A375 (cell line): ENCODE measurements around the gene ATP1A1.

GRCh38 chr1:115134870-115135527, 45.7 kb upstream of the TSPAN2 start:
- RAMPAGE, long total RNA = no peak

- RAMPAGE, long total RNA = no peak
Measured at GRCh38 chr1:115184352-115185330, 95.3 kb upstream of the TSPAN2 start.

DNA sequence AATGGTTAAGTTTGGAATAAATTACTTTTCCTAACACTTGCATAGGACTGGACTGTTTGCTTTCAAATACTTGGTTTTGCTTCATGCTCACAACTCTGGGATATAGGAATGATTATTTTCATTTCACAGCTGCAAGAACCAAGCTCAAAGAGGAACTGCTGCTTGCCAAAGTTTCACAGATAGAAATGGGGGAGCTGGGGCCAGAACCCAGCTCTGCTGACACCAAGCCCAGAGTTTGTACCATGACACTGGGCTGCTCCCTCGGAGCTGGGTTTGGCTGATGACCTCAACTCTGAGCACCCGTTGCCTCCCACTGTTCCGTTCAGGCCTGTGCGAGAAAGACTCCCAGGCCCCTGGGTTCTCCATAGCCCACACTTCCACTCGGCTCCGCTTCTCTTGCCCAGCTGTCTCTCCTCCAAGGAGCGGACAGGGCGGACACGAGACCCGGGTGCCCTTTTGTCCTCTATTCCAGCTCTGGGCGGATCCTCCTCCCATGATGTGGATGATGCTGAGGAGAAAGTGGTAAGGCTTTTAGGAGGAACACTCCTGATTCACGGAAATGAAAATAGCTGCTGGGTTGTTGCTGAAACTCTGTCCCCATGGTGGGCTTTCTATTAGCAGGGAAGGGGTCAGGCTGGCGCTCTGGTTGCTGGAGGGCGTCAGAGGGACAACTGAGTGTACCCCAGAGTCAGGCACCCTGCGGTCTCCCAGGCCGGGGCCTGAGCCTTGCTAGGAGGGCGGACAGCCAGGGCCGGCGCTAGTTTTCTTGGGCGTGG, 55.1 kb downstream of the NGF start:
- RAMPAGE, long total RNA = no peak

- RAMPAGE, long total RNA = no peak
Measured at GRCh38 chr1:115331846-115332522, 6.1 kb downstream of the NGF start.

GRCh38 chr1:115564132-115564645, 77.6 kb upstream of the VANGL1 start:
- RAMPAGE, long total RNA = no peak

DNA sequence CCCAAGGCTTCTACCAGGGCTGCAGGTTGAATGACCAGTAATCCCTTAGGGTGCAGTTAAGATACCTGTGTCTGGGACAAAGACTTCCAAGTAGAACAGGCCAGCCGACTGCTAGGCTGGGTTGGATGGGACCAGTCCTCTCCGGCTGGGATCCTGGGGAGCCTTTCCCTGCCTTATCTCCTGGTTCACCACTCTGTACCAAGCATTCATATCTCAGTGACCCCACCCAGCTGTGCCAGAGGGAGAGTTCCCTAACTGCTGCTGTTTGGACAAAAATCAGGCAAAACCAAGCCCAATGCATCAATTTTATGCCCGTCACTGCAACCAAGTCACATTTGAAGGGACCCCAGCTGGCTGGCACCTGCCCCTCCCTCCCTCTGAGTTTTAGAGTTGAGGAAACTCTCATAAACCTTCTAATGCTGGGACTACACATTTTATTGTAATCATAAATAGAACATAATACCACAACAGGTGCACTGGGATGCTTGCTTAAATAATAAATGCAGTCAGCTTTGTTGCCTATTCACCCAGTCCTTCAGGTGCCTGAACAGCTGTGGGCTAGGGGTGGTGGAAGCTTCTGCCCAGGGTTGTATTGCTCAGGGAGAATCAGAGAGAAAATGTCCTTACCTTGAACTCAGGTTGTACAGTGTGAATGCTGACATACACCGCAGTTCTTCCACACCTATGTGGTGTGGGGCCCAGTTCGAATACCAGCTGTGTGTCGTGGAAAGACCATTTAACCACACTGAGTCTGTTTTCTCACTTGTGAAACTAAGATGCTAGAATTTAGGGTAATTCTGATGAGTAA, 115.9 kb upstream of the ATP1A1 start:
- RAMPAGE, long total RNA = no peak

- RAMPAGE, long total RNA = no peak
Measured at GRCh38 chr1:116334726-116335387, 38.2 kb upstream of the ATP1A1 start.

- RAMPAGE, long total RNA = no peak
Measured at GRCh38 chr1:116373174-116373733, at the start of gene ATP1A1. Gene ATP1A1, plus strand, starts transcription at chr1:116373244.

DNA sequence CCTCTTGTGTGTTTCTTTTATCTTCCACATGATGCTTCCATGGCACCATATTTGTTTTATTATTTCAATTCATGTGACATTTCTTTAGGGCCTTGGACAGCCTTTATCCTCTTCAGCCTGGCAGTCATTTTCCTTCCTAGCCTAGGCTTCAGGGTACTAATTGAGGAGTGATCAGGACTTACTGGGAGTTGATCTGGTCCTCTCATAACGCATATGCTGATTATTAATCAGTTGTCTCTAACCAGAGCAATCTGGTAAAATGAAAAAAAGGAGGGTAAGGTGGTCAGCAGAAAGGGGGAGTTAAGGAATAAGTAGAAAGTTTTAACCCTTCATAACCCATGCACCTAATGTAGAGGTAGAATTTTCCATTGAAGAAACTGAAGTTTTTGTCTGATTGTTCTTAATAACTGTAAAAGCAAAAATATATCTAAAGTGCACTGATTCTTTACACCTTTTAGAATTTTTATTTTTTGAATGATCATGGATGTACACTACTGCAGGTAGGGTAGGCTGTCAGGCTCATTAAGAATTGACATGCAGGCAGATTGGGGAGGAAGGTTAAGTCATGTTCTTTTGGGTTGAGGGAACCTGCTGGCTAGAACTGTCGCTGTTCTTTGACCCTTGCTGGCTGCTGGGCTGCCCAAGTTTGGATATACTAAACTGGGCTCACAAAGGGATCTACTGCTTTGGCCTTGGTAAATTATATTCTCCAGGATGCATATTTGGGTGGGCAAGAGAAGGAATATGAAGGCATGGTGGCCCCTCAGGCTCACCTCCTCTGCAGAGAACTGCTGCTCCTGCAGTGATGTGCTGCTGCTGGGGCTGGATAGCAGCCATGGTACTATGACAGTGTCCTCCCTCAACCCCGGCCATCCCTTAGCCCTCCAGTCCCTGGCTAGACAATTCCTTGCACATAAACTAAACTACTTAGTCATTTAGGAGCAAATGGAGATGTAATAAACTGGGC, 5.8 kb downstream of the ATP1A1 start:
- RAMPAGE, long total RNA = no peak

GRCh38 chr1:116391052-116391574, 18.1 kb downstream of the ATP1A1 start:
- RAMPAGE, long total RNA = no peak

DNA sequence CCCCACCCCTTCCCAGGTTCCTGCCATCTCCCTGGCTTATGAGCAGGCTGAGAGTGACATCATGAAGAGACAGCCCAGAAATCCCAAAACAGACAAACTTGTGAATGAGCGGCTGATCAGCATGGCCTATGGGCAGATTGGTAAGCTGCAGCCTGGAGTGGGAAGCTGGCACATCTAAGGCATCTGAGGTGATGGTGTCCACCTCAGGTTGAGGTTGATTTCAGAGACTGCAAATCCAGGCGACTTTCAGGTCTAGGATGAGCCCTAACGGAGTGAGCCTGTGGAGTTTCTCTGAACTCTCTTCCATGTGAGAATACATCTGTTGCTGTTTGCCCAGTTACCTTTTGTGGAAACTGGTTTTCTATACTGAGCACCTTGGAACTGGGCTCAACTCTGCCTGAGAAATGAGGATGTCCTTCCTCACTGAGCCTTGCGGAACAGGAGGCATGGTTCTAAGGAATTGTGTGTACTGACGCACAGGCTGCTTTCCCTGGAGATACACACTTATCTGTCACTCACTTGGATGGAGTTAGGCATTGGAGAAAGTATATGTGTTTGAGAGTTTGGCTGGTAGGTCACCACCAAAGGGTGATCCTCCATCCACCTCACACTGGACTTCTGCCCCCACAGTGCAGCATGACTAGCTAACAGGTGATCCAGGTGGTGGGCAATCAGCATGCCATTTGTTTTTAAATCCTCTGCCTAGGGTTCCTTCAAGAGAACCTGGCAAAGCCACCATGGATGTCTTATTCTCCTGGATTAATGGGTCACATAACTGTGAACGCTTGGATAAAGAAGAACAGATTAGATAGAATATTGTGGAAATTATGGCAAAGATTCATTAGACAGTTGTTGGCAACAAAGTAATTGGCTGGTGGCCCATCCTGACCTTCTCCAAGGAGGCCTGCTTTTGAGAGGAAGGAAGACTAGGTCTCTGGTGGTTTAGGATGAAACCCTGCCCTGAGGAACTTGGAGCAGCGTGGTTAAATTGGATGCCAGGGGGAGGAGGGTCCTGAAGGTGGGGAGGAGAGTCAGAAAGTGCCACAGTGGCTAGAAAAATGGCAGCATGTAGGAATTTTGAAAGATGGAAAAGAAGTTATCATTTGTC, 26.7 kb downstream of the ATP1A1 start:
- RAMPAGE, long total RNA = no peak

DNA sequence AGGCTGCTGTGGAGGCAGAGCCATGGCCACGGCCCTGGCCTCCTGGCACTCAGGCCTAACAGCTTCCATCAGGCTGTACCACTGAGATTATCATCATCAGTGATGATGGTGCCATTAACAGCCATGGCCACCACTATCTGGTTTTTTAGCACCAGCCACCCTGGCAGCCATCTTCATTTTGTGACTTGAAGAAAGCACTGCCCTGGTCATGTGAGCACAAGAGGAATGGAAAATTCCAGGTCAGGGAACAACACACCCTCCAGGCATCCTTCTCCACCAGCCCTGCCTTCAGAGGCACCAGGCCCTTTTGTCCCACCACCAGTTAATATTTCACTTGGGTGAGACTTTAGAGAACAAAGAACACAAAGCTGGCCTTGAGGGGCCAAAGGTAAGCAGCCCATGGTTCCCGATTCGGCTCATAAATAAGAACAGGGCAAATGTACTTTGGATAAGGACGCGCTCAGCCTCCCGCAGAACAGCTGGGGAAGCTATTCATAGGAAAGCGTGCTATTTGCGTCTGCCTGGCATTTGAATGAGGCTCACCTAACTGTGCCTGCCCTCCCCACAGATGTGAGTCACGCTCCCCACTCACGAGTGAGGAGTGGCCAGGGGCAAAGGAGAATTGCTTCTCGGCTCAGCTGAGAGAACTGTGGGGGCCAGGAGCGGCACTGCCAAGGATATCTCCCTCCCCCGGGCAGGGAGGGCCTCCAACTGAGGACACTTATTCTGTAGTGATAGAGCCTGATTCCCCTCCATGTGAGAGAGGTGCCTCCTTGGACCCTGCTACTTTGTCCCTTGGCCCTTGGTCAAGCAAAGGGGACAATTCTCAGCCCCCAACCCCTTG, 95.6 kb downstream of the CD58 start:
- RAMPAGE, long total RNA = no peak

GRCh38 chr1:116537073-116537642, 33.7 kb downstream of the CD58 start:
- RAMPAGE, long total RNA = no peak

DNA sequence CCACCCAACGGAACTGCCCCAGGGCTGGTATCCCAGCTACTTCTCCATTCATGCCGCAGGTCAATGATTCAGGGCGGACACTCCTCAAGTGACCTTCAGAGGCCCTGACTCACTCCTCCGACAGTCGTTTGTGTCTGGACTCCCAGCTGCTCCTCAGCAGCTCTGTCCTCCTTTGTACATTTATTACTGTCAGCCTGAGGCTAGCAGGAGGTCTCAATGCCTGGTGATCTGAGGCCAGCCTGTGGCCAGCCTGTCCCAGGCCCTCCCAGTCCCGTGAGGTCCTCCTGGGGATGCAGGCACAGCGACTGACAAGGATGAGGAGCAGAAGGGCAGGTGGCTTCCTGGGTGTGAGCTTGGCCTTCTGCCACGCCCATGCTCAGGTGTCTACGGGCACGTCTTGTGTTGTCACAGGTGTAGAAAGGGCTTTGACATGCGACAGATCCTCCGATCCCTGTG, 24.2 kb downstream of the IGSF3 start:
- RAMPAGE, long total RNA = no peak

DNA sequence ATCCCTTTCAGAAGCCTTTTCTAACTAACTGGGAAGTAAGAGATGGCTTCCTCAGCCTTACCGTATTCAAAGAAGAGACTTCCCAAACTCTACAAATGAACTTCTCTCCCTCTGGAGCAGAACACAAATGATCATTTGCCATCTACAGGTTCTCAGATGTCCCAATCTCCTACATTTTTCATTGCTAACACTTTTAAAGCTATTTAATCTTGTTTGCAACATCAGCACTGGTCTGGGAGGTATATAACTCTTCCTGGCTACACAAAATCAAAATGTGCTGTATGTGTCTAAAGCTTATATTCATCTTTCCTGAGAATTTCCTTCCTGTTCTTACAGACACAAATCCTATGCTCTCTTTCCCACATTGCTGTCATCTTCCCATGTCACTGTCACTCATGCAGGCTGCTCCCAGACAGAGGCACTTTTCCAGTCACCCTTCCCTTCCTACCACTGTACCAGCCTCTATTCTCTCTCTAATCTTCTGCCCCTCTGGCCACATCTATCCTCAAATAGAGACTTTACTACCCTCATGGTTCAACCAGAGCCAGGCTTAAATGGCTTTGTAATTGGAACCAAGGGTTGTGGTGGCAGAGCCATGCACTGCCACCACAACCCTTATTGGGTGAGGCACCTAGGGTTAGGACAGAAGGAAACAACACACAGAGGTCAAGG, 4.5 kb downstream of the IGSF3 start:
- RAMPAGE, long total RNA = no peak

DNA sequence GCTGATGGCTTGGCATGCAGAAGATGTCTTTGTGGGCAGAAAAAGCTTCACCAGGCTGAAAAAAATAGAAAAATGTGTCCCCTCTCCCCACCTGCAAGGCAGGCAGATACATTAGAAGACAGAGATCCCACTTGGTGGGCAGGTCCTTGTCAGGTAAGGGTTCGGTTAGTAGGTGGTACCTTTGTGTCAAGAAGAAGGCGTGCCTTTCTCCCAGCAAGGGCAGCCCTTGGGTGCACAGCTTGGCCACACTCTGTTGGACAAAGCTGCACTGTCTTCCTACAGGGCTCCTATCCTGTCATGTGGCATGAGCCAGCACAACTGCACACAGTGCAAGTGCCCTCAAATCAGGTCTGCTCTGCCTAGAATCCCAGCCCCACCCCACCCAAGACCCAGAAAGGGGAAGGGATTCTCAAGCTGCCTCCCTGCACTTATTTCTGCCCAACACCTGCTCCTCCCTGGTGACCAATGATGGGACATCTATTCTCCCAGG, 42.8 kb upstream of the IGSF3 start:
- RAMPAGE, long total RNA = no peak

DNA sequence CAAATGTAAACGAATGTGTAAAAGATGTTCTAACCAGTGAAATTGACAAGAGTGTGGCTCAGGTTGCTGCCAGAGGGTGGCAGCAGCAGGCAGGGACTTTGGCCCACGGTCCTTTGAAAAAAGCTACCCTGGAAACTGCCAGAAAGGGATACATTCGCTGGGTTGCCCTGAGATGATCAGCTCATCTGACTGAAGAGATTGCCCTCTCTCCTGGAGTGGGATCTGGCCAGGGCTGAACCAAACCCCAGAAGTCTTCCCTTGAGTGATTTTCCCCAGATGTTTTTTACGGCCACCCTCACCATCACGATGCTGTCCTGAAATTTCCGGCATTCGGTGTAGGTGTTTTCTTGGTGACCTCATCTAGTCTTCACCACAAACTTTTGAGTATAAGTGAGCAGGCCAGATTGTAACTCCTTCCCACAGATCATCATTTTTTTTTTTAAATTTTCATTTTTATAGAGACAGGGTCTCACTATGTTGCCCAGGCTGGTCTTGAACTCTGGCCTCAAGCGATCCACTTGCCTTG, 16.8 kb upstream of the CD2 start:
- RAMPAGE, long total RNA = no peak

DNA sequence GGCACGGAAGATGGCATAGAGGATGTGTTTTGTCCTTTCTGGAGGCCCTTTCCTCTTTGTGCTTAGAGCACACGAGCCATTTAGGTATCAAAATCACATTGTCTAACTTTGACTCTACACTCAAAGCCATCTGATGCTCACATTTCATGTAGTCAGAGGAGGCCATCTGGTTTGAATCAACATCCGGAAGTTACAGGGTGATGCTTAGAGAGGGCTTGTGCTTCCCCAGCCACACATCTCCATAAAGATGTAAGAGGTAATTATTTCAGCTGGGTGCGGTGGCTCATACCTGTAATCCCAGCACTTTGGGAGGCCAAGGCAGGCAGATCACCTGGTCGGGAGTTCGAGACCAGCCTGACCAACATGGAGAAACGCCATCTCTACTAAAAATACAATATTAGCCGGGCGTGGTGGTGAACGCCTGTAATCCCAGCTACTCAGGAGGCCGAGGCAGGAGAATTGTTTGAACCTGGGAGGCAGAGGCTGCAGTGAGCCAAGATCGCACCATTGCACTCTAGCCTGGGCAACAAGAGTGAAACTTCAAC, 12.9 kb downstream of the CD2 start:
- RAMPAGE, long total RNA = no peak

DNA sequence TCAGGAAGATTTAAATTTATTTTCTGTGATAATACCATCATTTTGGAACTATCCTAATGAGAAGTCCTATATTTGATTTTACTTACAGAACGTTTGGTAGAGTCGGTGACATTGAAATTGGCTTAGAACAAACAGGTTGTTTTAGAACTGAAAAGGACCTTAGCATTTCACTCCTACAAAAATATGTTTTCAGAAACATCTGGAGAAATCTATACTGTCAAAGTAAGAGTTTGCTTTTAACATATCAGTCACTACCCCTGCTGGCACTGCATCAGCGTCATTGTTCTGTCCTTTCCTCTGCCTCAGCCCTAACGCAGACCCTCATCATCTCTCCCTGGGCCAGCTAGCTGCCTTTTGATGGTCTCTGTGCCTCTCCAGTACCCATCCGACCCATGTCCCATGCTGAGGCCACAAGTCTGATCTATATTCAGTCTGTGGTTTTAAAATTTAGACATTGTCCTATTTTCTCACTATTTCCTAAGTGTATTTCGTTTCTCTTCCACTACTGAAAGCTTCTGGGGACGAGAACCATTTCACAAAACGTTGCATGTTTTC, 53.1 kb downstream of the CD2 start:
- RAMPAGE, long total RNA = no peak

GRCh38 chr1:116987851-116988671, 13.5 kb upstream of the CD101 start:
- RAMPAGE, long total RNA = no peak